Mesenteric fat pad (tissue), 1 donor: ENCODE data around the gene MED10.

DNA sequence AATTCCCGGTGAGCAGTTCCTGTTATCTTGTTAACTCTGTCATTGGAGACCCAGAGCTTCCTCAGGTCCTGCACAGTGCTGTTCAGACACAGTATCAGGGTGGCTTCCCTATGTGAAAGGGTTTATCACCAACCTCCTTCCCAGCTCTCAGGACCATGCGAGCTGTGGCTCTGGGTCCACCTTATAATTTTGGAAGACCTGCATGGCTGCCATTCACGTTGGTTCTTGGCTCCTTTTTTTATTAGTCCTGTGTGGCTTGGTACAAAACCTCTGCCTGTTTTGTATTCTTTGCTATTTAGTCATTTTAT, 211.8 kb downstream of the ICE1 start:
- PRO-cap = no peak

- PRO-cap = no peak
Observed at GRCh38 chr5:6377466-6377847, 890 bp downstream of the MED10 start.

DNA sequence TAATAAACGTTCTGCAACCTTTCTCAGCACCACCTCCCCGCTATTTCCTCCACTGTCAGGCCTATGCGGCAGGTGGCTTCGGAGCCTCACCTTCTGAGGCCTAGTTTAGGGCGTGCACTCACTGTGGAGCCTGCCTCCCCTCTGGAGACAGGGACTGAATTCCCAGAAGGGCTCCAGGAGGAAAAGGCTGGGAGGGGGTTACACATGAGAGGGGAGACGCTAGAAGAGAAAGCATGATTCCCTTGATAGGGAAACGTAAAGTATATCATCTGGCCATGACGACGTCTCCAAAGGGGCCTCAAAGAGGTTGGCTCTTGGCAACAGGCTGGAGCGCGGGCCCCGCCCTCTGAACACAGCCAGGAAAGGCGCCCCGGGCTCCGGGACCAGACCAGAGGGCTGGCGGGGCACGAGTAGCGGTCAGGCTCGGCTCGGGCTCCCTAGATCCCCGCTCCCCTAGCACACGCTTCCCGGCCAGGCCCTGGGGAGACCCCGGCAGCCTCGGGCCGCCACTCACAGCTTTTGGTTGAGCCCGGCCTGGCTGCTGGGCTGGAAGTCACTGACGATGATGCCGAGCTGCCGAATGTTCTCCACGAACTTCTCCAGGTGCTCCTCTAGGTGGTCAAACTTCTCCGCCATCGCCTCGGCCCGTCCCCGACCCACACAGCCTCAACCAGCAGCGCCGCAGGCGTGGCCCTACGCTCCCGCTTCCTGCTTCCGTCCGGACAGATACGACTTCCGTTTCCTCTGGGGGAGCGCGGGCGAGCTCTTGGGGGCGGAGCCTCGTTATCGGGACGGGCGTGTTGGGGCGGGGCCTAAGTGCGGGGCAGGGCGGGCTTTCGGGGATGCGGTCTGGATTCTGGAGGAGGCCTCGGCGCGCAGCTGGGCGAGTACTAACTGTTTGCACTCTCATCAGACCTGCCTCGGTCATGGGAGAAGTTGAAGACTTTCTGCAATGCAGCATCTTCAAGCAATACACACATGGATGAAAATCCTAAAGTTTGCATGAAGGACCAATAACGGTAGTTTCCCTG, at the start of gene MED10:
Gene MED10, minus strand, starts transcription at position 700 of the 1,031 bp plus-strand sequence.
- PRO-cap = unidirectional peak, plus-strand start at position 391 of the sequence; bidirectional peak, plus-strand start at position 831 of the sequence, minus-strand start at position 653 of the sequence

DNA sequence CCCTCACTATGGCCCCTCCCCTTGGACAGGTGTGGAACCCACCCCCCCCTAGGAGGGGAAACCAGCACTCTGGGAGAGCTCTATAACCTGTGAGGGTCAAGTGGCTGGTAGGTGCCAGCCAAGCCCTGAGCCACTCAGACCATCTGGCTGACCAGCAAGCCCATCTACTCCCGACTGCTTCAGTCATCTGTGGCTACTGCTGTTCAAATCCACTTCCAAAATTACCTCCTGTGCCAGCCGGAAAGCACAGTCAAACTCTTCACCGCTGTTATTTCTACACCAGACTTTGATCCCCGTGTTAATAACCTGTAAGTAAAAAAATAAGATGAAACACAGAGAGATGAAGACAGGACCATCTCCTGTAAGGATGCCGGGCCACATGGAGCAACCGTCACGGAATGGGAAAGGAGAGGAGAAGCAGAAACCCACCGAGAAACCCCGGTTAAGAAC, 28.4 kb downstream of the NSUN2 start:
- PRO-cap = no peak

DNA sequence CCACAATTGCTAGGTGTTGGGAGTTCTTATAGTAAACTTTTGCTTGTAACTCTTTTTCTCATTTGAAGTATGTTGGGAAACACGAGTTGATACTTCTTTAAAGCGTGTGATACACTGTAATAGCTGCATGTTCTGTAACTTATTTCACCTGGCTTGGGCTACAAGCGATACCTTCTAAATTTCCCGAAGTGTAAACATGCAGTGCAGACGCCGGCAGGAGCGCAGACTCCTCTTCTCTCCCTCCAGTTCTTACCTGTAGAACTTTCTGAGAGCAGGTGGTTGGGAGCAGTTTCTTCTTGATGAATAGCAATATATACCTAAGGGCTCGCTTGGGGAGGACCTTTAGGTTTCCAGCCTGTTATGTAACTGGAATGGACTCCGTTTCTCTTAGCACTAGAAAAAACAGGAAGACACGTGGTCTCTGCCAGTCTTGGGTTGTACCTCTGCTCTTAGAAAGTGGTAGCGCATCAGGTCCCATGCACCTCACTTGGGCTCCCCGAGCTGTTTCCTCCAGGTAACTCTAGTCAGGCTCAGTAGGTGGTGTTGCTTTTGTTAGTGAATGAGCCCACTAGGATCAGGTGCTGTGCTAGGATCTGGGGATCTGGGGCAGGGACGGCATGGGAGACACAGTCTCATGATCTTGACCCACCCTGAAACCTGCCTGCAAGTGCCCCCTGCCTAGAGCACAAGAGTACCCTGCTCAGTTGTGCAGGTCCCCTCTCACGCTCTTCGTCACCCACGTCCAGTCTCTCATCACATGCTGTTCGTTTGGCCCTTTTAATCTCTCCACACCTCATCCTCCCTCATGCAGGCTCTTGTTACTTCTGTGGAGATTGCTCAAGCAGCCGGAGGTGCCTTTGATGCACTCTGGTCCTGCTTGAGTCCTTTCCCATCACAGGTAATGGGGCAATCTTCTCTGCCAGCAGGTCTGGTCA, 2.7 kb downstream of the TENT4A start:
- PRO-cap = no peak

GRCh38 chr5:6737431-6737885, 24.2 kb downstream of the TENT4A start:
- PRO-cap = no peak

GRCh38 chr5:6772847-6774050, 60.0 kb downstream of the TENT4A start:
- PRO-cap = no peak

DNA sequence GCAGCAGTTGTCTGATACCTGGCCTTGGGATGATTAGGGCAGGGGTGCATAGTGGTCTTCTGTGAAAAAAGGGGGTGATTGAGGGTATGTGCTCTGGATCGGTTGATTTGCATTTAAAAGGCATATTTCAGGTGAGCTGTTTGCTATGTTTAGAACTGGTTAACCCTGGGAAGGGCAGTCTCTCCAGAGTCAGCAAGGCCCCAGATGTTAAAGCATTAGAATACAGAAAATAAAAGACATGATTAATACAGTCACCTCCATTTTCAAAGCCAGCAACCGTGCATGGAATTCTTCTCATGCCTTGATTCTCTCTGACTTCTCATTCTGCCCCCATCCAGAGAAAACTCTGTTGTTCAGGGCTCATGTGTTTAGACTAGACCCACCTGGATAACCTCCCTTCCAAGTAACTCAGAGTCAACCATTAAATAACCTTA, 176.1 kb downstream of the TENT4A start:
- PRO-cap = no peak

DNA sequence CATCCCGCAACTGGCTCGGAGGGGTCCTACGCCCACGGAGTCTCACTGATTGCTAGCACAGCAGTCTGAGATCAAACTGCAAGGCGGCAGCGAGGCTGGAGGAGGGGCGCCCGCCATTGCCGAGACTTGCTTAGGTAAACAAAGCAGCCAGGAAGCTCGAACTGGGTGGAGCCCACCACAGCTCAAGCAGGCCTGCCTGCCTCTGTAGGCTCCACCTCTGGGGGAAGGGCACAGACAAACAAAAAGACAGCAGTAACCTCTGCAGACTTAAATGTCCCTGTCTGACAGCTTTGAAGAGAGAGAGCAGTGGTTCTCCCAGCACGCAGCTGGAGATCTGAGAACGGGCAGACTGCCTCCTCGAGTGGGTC, 225.1 kb upstream of the ADCY2 start:
- PRO-cap = no peak

- PRO-cap = no peak
Observed at GRCh38 chr5:7851401-7852066, 601 bp upstream of the CFAP90 start.

DNA sequence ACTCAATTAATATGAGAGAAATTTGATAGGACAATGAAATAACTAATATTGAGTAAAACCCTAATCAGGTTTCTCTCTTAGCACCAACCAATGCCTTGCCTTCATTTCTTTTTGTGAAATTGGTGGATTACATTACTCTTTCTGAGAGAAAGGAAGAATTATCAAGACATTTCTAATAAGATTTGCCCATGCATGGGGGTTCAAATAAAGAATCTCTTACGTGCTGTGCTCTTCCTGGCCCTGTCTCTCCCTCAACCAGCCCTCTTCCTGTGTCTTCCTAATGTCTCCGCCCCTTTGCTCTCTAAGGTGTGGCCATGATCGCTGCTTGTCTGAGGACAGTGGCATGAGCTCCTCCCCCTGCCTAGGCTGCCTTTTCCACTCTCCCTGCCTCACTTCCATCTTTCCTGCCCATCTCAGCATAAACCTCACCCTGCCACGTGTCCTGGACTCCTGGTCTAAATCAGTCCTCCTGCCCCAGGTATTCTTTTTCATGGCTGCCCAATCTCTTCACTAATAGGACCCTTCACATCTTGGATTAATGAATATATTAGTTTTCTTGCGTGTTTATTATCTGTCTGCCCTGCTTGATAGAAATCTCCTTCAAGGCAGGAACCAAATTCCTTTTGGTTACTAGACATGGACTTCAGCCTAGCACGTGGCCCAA, 122.2 kb downstream of the MTRR start:
- PRO-cap = no peak

DNA sequence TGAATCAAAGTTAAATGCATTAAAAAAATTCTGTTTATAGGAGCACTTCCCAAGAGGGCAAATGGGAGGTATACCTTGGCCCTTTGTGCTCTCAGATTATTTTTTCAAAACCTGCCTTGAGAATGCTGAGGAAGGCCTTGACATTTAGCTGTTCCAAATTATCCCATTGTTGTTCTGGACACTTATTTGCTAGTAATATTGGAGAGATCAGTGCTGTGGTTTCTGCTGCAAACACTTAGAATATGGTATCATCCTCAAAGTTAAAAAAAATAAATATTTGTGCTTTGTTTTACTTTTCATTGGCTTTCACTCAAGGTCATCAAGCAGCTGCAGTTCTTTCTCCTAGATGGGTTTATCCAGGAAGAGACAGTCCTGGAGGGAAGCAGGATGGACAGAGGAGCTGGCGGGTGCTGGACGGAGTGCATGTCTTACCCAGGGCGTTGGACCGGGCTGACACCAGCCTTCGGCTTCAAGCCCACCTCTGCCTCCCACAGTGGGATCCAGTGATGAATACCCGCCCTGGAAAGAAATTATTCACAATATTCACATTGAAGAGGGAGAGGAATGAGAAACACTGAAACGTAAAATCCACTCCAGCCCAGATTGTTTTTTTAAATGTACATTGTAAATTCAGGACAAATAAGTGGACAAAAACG, 193.6 kb downstream of the MTRR start:
- PRO-cap = no peak

DNA sequence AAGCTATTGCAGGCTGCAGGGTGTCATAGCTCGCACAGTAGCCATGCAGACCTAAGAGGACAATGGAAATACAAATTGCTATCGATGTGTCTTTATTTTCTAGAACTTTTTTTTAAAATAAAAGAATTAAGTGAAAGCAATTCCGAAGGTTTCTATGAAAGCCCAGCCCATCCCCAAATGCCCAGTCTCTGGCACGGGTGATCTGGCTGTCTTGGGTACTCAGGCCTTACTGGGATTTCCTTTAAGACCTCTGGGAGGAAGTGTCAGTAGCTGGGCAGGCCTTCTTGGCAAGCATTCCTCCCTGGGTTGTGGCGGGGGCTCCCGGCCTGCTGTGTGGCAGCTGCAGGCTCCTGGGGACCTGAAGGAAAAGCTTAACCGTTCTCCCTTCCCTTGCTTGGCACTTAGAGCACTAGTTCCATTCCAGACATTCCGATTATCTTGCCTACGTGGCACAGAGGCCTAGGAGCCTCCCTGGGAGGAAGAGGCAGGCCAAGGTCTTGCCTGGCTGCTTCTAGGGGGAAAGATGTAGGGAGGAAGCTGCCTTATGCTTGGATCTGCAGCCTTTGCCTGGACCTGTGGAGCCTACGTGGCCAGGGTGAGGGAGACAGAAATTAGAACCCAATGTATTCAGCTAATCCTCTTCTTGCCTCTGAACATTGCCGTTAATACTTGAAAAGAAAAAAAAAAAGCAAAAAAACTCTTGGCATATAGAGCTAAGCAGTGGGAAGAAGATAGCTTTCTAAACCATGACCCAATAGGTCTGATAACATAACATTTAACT, 1.7 kb upstream of the SEMA5A start:
- PRO-cap = no peak

DNA sequence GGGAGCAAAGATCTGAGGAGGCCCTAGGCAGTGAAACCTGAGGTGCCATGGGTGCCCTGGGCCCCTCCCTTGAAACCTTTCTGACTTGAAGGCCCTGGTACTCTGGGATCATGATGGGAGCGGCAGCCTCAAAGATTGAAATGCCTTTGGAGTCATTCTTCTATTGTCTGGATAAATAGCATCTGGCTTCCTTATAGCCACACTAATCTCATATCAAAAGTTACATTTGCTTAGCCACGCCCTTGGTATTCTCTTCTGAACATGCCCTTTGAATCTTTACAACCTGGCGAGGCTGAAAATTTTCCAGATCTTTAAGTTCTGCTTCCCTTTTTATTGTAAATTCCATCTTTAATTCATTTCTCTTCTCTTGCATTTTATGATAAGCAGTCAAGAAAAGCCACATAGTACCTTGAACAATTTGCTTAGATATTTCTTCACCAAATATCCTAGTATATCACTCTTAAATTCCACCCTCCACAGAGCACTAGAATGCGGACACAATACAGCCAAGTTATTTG, 7.8 kb upstream of the SEMA5A start:
- PRO-cap = no peak

GRCh38 chr5:10289299-10289752, 18.4 kb downstream of the CMBL start:
- PRO-cap = no peak

DNA sequence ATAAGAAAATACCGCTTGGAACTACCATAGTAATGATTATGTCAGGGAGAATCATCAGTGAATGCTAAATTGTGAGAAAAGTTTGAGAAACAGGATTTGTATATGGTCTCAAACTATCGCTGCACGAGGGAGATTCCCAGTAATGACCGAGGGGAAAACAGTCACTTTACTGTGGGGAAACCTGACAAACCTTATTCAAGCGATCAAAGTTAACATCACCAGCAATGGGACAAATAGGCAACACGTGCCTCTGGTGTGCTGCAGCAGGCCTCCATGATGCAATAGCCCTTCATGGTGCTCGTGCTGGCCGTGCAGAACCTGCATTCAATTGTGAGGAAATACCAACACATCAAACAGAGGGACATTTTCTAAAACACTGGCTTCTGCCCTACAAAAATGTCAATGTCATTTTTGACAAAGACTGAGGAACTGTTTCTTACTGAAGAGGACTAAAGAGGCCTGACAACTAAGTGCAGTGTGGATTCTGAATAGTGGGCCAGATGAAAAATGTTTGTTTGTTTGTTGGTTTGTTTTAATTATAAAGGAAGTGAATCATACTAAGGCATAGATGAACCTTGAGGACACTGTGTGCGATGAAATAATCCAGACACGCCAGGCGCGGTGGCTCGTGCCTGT, 17.7 kb upstream of the MARCHF6 start:
- PRO-cap = no peak

- PRO-cap = no peak
Observed at GRCh38 chr5:10354784-10355710, 1.6 kb downstream of the MARCHF6 start.

DNA sequence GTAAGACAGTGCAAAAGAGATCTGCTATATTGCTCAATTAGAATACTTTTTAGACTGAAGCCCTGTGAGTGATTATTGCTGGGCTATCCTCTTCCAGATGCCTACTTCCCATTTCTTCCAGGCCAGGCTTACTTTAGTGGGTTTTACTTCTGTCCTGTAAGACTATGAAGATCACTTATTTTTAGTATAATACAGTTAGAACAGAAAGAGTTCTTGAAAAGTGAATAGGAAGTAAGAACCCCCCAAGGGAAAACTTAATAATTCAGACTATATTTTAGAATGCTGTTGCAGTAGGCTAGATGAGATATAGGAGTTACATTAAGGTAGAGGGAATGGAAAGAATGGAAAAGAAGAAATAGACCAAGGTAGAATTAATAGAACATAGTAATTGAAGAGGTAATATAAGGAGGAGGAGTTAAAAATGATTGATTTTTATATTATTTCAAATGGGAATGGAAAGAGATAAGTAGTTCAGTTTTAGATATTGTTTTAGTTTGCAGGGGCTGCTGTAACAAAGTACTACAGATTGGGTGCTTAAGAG, 7.4 kb downstream of the MARCHF6 start:
- PRO-cap = no peak

- PRO-cap = no peak
Observed at GRCh38 chr5:10366553-10367414, 13.3 kb downstream of the MARCHF6 start.

DNA sequence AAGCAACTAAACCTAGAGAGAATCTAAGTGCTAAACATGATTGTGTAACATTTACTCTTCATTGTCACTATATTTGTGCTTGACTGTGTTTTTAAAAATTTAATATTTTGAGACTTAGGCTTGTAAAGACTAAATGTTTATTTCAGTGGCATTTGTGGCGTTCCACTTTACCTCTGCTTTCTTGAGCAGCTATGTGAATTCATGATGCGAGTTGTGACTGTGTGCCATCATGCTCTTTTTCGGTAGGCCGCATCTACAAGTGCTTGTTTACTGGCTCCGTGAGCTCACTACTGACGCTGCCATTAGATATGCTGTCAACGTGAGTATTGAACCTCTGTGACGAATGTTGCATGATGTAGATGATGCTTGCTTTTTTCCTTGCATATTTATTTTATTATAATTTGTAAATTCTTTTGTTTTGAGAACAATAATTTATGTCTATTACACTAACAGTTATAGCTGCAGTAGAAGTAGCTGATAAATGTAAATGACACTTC, 33.3 kb downstream of the MARCHF6 start:
- PRO-cap = no peak